Natural killer cell (primary cell): ENCODE measurements around the genes EDAR and SEPTIN10.

GRCh38 chr2:105934868-105935461 lies 130.5 kb upstream of the ECRG4 start:
- PRO-cap, result no peak

DNA sequence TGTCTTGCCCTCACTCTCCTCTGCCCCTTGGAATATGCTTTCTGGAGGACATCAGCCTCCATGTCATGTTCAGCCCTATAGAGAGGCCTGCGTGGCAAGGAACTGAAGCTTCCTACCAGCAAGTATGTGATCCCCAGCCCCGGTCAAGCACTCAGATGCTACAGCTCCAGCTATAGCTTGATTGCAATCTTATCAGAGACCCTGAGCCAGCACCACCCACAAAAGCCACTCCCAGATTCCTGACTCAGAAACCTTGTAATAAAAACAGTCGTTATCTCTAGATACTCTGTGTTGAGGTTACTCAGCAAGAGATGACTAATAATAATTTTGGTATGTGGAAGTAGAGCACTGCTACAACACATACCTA lies 88.4 kb upstream of the ECRG4 start:
- PRO-cap, result no peak

DNA sequence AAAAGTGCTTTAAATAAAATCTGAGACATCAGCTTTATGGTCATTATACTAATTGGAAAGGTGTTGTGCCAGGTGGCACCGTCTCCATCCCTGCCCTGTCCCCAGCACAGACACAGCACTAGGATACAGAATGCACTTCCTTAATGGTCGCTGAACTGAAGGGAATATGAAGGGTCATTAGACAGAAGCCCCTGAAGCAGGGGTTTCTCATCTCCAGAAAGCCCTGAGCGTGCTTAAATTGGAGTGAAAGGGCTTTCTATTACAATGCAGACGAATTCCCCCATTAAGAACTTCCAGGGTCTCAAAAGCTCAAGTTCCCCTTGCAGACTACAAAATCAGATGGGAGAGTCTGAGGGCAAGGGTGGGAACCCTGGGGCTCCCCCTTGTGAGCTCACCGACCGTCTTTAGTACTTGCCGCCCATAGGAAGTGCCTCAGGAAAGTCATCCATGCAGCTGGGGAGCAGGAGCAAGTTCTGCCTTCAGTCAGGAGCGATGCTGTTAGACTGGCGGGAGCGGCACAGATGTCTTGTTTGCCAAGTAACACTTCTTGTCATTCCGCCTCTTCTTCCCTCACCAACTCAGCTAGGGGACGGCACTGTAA lies 34.4 kb downstream of the UXS1 start:
- PRO-cap, result no peak

GRCh38 chr2:107137919-107138118 lies 251.9 kb upstream of the ST6GAL2 start:
- PRO-cap, result no peak

- PRO-cap, result no peak
These were observed 20.1 kb upstream of the SULT1C2 start for GRCh38 chr2:108268687-108268886.

GRCh38 chr2:108593617-108594744 lies 59.7 kb downstream of the LIMS1 start:
- PRO-cap, result unidirectional peak, plus-strand start at chr2:108594410

- PRO-cap, result no peak
These were observed 60.8 kb downstream of the LIMS1 start for GRCh38 chr2:108594745-108595799.

- PRO-cap, result no peak
These were observed 66.9 kb downstream of the LIMS1 start for GRCh38 chr2:108601156-108601675.

DNA sequence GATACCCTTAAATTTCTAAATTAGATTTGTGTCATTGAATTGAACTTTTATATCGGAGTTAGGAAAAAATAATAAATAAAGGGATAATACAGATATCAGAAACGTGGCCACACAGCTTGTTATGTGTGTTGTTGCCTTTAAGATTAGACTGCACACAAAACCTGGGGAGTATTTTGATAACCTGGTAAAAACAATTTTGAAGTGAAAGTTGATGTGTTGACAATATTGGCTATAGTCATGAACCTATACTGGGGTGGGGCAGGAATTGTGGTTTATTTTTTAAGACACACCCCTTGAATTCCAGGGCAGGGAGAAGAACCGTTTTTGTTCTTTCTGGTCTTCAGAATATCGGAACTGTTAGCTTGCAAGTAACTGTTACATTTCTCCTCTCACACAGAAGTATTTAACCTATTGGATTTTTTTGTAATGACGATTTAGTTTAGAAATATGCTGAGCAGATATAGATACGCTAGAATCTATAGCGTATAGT lies 80.4 kb downstream of the LIMS1 start:
- PRO-cap, result no peak

- PRO-cap, result no peak
These were observed 82.6 kb upstream of the RANBP2 start for GRCh38 chr2:108636735-108636968.

GRCh38 chr2:108652606-108653105 lies 66.6 kb upstream of the RANBP2 start:
- PRO-cap, result no peak

DNA sequence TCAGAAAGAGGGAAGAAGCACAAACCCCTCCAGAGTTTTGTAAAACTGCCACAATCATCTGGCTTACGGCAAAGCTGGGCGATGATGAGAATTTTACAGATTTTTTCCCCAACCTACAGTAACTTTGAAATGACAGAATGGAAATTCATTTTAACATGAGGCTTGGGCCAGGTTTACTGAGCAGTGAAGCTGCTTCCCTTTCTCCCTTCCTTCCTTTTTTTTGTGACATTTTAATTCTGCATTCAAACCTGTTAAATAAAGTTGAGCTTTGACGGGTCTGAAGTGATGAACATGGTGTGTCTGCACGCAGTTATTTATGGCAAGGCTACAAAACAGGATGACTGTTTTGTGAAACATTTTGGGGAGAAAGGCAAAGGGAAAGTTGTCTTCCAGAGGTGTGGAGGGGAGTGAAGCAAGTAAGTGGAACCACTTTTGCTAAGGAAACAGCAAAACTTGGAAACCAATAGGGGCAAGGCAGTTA lies 61.7 kb upstream of the RANBP2 start:
- PRO-cap, result no peak

GRCh38 chr2:108735437-108735887 lies 16.2 kb downstream of the RANBP2 start:
- PRO-cap, result no peak

GRCh38 chr2:108987274-108987487 lies 1.8 kb downstream of the EDAR start:
- PRO-cap, result no peak

- PRO-cap, result no peak
These were observed at the start of gene EDAR for GRCh38 chr2:108988591-108989604. Gene EDAR, minus strand, starts transcription at chr2:108989220.

DNA sequence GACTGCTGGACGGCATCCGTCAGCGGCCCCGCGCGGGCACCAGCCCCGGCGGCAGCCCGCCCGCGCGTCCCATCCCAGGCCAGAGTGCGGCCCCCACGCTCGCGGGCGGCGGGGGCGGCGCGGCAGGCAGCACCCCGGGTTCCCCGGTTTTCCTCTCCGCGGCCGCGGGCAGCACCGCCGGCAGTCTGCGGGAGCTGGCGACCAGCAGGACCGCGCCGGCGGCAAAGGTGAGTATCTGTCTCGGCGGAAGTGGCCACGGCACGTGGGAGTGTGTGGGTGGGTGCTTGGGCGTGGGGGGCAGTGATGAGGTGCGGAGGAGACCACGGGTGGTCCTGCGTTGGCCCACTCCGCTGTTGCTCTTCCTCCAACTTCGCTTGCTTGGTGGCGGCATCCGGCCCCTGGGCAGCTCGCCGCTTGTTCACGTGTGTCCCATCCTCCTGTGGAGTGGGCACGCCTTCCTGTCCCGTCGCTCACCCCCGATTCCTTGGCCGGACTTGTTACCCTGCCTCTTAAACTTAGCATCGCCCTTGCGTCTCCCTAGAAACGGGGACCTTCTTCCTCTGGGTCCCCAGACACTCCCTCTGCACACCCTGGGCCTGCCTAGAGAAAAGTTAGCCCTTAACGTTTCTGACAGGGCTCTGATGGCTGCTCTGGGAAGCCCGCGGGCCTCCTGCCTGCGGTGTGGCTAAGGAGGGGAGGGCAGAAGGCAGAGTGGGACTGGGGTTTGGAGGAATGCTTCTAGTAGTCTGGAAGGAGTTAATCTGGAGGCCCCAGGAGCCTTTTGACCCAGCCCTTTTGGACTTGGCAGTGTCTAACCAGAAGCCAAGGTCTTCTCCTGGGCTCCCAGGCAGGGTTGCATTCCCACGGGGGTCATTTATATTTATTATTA lies 1.1 kb downstream of the SH3RF3 start:
- PRO-cap, result no peak

DNA sequence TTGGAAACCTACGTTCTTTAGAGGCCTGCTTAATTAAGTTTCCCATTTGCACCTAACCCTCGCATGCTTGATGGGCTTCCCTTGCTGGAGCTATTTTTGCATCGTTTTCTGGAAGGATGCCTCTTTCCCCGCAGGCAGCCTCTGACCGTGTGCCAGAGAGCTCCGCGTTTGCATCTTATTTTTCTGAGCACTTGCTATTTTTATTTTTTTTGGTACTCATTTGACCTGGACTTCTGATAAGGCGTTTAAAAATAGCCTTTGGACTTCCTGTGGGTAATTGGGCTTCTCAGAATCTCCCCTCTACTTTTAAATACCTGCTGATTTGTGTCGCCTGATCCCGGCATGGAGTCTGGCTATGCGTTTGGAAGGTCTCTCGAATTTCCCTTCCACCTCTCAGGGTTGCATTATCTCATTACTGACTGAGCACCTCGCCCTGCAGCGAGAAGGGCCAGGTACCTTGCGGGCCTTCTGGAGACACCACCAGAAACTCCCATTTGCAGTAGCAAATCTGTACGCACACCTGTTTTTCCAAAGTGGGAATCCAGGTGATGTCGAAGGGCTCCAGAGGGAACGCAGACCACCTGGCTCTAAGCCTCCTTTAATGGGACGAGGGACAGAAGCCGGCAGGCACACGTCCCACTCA lies 66.6 kb downstream of the SH3RF3 start:
- PRO-cap, result no peak

GRCh38 chr2:109613224-109614280 lies at the start of gene SEPTIN10:
Gene SEPTIN10, minus strand, starts transcription at chr2:109613966.
- PRO-cap, result bidirectional peak, plus-strand start at chr2:109614364, minus-strand start at chr2:109614155

DNA sequence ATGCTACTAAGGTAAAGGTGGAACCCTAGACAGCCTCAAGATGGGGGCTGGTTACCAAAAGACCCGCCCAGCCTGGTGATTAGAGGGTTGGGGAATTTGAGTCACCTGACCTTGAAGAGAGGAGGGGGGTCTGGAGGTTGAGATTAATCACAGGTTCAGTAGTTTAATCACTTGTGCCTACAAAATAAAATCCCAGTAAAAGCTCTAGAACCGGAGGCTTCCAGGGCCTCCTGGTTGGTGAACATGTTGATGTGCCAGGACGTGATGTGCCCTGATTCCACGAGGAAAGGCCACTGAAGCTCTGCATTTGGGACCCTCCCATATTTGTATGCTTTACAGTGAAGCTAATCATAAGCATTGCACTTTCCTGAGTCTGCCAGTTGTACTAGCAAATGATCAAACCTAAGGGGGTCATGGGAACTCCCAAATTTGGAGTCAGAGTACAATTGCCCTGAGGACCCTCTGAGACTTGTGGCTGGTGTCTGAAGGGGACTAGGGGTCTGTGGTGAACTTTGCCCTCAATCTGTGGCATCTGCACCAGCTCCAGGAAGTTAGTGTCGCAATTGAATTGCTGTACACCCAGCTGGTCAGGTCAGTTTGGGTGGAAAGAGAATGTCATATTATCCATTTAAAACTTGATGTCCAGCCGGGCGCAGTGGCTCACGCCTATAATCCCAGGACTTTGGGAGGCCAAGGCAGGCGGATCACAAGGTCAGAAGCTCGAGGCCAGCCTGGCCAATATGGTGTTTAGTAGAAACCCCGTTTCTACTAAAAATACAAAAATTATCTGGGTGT lies 17.9 kb downstream of the SOWAHC start:
- PRO-cap, result no peak

- PRO-cap, result no peak
These were observed 13.7 kb downstream of the MALL start for GRCh38 chr2:110101835-110102486.